Neutrophil (primary cell): ENCODE data around the genes DIMT1, RGS7BP and SREK1.

DNA sequence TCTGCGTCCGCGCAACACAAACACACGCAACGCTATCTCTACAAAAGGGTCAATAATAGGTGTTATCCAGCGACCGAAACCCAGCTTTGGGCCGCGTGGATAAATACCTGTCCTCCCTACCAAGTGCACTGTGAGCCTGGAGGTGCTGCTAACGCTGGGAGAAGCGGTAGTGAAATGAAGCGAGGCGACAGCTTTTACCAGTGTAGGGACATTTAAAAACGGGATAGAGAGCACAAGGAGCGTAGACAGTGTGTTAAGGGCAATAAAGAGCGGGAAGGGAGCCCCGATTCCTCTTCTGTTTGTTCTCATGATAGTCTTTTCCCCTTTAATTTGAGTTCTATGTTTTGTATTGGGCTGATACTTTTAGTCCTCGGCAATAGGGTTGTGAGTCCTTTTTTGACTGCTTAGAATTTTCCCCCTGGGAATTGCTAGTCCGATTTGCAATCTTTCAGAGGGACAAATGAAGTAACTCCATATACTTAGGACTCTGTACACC is 491 bp upstream of the DEPDC1B start:
- PRO-cap = no peak

DNA sequence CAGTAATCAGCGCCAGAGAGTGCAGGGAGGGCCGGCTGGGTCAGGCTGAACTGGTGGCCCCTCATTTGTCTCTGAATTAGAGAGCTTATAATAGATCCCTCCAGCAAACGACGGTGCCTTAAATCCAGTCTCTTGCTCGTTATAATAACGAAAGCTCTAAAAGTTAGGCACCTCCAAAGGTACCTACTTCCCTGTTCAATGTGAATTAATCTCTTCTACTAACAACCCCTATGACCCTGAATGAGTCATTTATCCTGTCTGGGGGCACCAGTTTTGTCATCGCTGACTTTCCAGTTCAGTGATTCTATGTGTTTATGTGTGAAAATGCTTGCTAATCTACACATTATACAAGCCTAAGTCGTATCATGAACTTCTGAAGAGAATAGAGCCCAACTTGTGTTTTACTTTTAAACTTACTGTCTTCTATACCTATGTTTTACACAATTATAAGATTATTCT is 2.3 kb upstream of the ZSWIM6 start:
- PRO-cap = no peak

DNA sequence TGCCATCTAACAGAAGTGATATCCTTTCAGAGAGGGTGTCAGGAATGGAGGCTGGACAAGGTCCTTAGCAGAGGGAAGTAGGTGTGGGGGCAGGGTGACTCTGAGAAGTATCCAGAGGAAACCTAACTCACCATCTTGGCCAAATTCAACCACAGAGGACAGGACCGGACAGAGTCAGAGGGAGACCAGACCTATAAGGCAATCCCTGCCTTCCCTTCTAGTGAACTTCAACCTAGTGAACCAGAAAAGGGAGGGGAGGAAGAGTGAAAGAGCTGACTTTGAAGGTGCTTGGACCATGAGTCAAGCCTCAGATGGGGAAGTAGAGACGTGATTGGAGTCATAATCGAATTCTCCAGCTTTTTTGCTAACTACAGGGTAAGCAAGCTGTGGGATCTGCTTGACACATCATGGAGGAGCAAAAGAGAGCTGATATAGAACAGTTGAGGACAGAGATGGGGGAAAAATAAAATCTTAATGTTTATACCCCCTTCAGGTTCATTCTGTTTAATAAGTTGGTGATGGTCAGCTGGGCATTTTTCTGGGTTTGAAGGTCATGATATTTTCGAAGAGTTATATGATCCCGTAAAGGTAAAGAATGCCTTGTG is 18.7 kb upstream of the KIF2A start:
- PRO-cap = no peak

- PRO-cap = bidirectional peak, plus-strand start at chr5:62307008, minus-strand start at chr5:62306863
Observed at GRCh38 chr5:62306789-62307177, 777 bp downstream of the KIF2A start.

DNA sequence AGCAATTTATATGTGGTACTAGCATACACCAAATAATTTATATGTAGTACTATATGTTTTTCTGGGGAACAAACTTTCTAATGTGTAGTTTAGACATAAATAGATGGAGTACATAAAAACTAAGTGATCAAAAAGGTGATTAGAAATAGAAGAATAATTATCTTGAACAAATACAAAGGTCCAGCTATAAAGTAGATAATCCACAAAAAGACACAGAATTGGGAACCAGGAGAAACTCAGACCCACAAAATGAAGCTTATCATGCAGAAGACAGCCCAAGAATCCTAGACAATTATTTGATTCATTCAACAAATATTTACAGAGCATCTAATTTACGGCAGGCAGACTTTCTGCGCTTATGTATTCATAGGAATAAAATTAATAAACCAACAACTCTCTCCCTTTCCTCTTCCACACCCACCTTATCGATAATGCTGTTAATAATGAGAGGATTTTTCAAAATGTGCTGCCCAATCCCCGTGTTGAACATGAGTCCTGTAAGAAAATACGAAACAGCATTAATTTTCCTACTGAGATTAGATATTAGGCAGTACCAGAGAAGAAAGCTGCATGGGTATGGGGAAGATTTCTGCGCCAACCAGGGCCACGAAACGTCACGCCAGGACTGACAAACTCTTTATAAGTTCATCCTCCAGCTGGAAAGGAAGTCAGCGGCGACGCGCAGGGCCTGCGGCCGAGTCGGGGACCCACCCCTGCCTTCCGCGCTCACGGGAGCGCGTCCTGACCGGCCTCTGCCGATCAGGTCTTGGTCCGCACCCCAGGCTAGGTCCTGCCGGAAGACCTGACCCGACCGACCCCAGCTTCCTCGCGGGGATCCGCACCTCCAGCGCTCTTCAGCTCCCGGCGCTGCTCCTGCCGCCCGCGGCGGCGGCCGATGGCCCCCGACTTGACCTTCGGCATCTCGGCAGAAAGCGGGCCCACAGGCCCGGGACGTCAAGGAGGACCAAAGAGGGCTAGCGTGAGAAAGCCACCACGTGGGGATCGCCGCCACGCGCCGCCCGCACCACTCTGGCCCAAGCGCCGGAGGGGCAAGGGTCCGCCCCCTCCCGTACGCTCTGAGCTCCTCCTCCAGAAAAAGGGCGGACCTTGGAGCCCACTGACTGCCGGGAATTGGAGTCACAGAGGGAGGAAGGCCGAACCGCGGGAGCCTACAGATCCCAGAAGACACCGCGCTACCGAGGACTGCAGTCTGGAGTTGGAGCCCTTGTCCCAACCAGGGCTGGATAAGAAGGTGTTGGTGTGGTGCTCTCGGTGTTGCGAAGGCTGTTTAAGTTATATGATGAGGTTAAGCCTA is at the start of gene DIMT1:
Gene DIMT1, minus strand, starts transcription at position 1,054 of the 1,315 bp plus-strand sequence.
- PRO-cap = bidirectional peak, plus-strand start at position 1,137 of the sequence, minus-strand start at position 1,031 of the sequence

GRCh38 chr5:64166307-64166626 is 624 bp downstream of the RNF180 start:
- PRO-cap = no peak

DNA sequence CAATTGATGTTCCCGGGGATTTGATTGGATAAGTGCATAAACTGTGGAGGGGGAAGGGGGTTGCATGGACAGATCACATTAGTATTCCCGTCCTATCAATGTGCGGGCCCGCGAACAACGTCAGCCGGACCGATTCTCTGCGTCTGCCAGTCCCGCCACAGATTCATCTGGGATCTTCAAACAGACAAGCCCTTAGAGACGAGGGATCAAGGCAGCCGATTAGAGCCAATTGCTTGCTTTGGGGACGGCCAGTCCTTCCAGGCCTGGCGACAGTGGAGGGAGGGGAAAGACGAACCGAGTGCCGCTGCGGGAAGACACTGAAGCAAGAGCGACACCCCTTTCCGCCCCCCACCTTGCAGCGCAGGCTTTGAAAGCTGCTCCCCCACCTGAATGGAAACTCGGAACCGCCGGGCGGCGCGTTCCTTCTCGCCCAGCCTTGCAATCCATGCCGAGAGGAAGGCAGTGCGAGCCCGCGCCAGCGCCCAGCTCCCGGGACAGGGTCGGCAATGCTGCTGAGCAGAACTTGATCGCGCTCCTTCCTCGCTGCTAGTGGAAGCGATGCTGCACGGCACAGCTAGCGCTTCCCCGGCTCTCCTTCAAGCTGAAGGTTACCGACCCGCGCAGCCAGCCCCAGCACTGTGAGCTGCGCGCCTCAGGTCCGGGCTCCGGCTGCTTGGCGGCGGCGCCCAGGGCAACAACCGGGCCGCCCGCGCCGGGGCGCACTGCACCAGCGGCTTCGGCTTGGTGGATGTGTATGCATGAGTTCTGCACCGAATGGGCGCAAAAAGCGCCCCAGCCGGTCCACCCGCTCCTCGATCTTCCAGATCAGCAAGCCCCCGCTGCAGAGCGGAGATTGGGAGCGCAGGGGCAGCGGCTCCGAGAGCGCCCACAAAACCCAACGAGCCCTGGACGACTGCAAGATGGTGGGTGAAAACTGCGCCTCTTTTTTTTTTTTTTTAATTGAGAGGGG is at the start of gene RGS7BP:
Gene RGS7BP, plus strand, starts transcription at position 149 of the 970 bp plus-strand sequence.
- PRO-cap = no peak

GRCh38 chr5:65102894-65103991 is 334.5 kb downstream of the CWC27 start:
- PRO-cap = no peak

DNA sequence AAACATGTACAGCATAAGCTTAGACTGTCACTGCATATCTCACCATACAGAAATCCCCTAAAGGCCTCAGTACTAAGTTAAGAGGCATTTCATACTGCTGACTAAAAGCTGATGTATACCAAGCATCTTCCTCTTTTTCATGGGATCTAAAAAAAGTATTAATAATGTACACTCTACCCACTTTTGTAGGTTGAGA is 922 bp downstream of the SGTB start:
- PRO-cap = no peak

GRCh38 chr5:65812557-65813188 is 90.7 kb downstream of the NLN start:
- PRO-cap = no peak

DNA sequence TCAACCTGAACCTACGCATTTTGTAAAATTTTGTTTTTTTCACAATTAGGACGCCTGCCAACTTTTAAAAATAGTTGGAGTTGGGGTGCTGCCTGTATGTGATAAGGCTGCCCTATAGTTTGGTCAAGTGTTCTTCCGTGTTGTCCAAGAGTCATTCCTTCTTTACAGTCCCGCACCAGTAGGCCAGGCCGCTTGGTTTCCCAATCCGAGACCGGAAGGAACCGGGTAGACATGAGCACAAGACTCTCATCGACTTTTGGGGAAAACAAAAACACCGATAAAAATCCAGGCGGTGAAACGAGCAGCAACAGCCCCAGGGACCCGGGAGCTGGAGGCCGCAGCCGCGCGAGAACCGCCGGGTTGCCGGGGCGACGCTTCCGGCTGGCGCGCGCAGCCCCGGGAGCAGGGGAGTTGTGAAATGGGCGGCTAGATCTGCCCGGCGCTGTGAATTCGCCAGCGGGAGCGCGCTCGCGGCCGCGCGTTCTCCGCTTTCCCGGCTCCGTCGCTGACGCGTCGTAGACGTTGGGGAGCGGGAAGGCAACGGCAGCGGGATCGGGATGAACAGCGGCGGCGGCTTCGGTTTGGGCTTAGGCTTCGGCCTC is at the start of gene SREK1:
Gene SREK1, plus strand, starts transcription at position 481 of the 602 bp plus-strand sequence.
- PRO-cap = bidirectional peak, plus-strand start at position 429 of the sequence, minus-strand start at position 362 of the sequence

GRCh38 chr5:66165346-66166304 is 21.5 kb downstream of the SREK1 start:
- PRO-cap = no peak

DNA sequence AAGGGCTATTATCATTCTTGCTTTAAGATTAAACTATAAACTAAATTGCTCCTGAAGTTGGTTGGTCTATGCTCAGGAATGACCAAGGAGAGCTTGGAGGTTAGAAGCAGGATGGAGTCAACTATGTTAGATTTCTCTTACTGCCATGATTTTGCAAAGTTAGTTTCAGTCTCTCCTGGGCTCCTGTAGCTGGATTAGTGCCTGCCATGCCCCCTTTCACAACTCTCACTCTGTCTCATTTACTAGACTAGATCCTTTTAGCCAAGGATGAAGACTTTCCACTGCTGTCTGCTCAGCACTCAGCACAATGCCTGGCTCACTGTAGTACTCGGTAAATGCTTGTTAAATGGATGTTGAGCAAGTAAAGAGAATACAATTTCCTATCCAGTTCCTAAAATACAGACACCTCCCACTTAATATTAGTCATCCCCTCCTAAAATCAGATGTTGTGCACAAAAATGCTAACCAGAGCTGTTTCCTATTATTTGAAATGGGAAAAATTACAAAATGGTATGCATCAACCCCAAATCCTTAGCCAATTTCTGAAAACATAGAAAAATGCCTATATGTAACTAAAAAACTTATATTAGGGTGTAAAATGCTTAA is 195.7 kb downstream of the SREK1 start:
- PRO-cap = no peak

- PRO-cap = no peak
Observed at GRCh38 chr5:67162604-67163220, 33.9 kb downstream of the CD180 start.

DNA sequence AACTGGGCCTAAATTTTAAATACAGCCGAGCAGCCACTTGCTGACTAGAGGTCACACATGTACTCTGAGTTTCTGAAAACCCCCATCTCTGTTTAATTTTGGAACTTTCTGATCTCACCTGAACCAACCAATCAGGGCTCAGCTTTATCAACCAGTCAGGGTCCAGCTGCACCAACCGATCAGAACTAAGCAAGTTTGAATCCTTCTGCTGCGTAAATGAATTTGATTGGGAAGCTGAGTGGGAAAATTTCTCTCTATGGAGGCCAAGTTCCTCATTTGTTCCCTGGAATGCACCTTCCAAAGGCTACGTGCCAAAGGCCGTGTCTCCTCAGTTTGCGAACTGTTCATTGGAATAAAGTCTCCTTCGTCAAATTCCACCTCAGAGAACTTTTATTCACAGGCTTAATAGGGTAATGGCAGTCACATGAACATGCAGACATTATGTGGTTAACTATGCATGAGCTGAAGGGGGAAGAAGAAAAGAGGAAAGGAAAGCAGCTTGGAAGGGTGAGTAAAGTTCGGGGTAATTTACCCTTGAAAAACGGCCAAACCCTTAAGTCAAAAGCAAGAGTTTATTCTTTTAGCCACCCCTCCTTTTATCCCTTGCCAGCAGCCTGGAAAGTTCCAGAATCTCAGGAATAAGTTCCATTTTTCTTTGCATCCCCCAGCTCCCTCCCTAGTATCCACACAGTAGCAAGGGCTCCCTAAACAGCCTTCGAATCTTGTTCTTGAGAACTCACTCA is 3.6 kb downstream of the CD180 start:
- PRO-cap = no peak

DNA sequence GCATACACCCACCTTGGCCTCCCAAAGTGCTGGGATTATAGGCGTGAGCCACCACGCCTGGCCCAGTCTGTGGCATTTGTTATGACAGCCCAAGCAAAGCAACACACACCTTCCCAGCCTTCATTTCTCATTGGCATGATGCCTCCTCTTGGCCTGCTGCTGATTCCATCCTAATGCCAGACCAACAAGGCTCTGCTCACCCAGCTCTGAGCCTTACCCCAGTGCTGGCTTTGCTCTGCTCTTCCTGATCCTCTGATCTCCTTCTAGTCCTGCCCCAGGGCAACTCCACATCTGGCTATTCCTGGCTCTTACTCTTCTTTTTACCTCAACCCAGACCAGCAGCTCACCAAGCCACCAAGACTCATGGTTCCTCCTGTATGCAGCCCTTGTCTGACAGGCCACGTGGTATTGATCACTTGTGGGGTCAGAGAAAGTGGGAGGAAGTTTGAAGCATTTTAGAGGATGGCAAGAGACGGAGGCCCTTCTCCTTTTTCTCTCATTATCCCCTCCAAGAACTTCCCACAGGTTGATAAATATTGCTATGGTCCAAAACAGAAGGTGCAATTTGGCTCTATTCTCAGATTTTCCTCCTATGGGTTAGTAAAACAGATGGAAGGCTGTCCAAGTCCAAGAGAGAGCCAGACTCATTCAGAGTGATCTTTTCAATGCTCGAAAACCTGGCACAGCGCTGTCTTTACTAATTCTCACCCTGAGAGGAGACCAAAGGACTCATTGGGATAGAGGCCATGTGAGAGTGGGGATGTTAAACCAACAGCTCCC is 955 bp downstream of the CD180 start:
- PRO-cap = no peak

DNA sequence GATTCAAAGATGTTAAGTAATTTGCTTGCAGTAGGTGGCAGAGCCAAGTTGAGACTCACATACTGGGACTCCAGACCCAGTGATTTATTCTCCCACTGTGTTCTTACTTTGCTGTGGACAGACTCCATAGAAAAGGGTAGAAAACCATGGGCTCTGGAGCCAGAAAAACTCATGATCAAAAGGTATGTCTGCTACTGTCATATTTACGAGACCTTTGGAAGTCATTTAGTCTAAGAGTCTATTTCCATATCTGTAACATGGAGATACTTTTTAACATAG is 181.9 kb upstream of the CD180 start:
- PRO-cap = no peak

DNA sequence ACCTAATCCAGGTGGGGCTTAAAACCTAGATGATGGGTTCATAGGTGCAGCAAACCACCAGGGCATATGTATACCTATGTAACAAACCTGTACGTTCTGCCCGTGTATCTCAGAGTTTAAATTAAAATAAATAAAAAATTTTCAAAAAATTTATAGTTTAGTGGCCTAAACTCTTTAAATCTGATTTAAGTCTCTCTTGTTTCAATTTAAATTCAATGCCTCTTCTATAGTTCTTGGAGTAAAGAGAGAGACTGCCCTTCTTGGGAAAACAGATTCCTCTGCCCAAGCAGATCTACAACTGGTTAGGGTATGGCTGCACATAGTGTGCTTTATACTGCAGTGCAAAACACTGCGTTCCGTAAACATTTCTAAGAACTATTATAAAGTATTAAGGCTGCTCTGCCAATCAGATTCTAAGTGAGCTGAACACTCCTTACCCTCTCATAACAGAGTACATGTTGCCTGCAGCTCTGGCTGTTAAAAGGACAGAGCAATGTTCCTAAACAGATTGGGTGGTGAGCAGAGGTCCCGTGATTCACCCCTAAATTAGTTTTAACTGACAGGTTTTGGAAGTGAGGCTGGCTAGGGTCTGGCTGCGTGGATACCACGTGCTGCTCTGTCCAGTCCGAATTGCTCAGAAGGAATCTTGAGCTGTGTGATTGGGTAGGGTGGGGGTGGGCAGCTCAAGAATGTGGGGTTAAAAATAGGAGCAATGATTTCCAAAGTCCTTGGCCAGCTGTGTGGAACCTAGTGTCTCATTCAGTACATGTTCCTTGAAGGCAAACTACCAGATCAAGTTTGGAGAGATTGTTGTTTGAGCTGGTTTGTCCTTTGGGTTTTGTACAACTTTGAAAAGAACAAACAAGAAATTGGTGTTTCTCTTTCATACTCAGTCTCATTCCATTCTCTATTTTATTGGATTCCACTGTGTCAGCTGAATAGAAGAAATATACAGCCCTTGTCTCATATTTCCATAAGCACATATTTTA is 497.4 kb upstream of the CD180 start:
- PRO-cap = no peak

GRCh38 chr5:67807319-67808190 is 408.0 kb upstream of the PIK3R1 start:
- PRO-cap = no peak

DNA sequence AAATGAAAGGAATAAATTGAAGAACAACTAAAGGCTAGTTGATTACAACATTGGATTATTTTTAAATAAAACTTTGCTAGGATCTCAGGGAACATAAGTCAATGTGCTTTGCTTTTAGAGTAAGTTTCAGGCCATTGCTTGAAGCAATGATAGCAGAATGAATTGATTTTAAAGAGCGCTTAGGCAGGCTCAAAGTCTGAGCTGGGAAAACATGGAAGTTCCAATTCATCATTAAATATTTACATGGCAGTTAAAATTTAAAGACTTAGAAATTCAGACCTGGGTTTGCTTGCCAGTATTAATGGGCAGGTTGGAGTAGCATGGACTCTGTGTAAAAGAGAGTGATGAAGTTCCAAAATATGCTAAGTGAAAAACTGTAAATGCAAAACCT is 48.5 kb upstream of the PIK3R1 start:
- PRO-cap = no peak